ENCODE data around the genes TM4SF5, C17orf107, USP6, NUP88, DERL2 and TXNDC17.

DNA sequence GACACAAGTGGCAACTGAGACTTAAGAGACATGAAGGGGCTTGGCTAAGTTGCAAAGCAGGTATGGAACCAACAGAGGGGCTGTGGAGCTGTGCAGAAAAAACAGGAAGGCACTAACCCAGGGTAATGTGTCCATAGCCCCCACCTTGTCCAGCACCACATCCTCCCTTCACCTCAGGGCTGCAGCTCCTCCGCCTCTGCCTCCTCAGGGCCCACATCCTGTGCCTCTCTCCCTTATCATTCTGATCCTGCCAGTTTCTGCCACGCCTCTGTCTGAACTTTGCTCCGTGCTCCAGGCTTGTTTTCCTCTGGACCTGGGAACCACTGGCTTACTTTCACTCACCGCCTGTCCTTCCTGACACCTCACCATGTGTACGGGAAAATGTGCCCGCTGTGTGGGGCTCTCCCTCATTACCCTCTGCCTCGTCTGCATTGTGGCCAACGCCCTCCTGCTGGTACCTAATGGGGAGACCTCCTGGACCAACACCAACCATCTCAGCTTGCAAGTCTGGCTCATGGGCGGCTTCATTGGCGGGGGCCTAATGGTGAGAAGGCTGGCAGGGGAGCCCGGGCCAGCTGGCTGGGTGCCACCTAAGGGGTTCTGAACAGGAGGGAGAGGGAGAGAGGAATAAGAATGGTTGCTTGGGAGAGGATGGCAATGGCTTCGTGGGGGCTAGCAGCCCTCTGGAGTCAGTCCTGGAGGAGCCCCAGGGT lies at the start of gene TM4SF5:
TSS of gene TM4SF5 (plus strand) at position 331 of the 713 bp plus-strand sequence.
- PRO-cap: no peak

DNA sequence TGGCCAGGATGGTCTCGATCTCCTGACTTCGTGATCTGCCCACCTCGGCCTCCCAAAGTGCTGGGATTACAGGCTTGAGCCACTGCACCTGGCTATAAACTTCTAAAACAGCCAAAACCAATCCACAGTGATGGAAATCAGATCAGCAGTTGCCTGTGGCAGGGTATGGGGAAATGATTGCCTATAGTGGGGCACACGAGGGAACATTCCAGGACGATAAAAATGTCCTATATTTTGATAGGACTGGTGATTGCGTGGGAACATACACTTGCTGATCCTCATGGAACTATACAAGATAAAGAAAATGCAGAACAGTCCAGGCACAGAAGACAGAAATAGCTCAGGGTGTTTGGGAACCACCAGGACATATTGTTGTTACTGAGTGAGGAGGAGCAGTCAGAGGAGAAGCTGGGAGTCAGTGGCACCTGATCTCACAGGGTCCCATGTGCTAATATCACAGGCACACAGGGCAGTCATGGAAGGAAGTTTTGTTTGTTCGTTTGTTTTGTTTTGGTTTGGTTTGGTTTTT lies 5.6 kb downstream of the PLD2 start:
- PRO-cap: no peak

DNA sequence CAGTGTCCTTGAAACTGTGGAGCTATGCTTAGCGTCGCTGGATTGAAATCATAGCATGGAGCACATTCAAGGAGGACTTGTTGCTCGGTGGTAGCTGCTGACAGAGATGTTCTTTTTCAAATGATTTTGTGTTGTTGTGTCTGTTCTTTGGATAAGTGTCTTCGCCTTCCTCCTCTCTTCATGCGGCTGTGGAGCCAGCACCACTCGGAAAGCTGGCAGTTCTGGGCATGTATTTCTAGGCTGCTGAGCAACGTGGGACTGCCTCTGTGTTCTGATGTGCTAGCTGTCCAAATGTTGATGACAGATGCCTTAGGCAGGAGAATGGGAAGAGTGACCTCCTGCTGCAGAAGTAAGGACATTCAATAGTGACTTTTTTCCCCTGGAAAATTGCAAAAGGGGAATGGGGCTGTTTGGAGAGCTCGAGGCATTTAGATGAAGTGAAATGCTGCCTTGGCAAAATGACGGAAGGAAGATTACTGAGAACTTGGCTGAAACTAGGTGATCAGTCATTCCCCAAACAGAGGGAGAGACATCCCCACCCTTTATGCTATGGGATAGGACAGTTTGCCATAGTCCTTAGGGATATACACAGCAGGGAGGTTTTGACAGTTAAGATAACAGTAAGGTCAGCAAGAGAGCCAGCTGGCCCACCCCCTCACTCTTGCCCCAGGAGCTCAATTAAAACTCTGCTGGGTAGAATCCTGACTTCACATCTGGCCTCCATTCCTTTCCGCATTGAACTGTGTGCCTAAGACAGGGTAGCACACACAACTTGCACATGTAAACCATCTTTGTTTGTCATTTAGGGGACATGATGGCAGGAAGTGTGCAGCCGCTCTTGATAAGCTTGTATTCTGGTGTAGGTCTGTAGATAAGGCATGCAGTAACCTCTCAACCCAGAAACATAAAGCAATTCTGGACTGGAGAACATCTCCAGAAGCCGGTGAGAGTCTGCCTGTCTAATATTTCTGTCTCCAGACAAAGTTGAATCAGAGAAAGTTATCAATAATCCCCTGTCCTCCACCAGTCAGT lies 4.9 kb downstream of the MINK1 start:
- PRO-cap: no peak

DNA sequence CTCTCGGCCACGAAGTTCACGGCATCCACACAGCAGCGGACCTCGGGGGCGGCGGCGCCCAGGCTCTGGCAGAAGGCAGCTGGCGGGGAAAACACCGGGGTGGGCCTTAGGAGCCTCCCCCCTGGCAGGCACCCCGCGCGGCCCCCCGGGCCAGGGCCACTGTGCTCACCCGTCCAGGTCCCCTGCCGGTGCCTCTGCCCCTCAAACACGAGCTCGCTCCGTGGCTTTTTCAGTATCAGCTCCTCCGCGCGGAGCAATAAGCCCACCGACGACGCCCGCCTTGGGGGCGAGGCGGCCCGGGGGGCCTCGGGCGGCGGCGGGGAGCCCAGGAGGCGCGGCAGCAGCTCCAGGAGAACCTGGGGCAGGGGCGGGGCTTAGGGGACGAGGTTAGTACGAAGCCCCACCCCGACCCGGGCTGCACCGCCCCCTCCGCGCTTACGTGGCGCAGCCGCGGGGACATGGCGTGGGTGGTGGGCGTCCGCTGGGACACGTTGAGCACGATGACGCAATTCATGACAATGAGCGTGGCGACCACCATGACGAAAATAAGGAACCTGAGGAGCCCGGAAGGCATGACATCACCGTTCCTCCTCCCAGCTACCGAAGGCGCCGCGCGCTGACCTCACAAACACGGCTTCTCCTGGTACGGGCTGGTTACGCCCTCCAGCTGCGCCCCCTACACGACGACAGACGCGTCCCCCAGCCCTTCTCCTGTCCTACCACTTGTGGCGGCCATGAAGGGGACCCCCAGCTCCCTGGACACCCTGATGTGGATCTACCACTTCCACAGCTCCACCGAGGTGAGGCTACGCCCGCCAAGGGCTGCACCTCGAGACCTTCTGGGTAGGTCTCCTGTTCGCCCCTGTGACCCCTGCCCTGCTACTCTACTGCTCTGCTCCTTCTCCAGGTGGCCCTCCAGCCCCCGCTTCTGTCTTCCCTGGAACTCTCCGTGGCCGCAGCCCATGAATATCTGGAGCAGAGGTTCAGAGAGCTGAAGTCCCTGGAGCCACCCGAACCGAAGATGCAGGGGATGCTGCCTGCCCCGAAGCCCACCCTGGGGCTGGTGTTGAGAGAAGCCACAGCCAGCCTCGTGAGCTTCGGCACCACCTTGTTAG lies at the start of gene C17orf107:
TSS of gene C17orf107 (plus strand) at position 508 of the 1,115 bp plus-strand sequence.
- PRO-cap: bidirectional peak, plus-strand start at position 627 of the sequence, minus-strand start at position 358 of the sequence

DNA sequence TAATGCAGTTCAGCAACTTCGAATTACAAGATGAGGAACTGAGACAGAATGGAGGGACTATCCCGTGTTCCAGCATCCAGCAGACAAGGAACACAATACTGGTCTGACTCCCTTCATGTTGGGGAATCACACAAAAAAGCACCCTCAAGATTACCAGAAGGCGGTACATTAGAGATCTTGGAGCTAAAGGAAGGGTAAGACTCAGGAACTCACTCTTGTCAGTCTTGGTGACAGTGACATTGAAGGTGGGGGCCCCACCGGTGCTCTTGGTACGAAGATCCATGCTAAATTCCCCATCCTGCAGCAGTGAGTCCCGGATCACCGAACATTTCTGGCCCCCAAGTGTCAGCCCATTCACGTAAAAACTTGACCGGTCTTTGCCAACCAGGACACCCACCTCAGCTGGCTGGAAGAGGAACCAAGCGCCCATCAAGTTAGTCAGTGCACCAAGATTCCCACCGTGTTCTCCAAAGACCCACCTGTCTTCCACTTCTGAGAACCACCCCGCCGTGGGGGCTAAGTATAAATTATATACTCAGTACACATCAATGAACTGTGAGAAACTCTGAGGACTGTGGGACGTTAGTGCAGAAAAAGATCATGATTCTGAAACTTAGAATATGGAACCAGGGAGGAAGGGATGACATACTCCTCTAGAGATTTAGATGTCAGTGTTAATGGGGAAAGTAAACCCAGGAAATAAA lies 1.8 kb downstream of the PFN1 start:
- PRO-cap: no peak

GRCh38 chr17:4948625-4949322 lies 444 bp upstream of the PFN1 start:
- PRO-cap: bidirectional peak, plus-strand start at chr17:4948710, minus-strand start at chr17:4948530; bidirectional peak, plus-strand start at chr17:4949018, minus-strand start at chr17:4949081

- PRO-cap: no peak
Measured at GRCh38 chr17:4958995-4959682, 8.2 kb downstream of the ENO3 start.

DNA sequence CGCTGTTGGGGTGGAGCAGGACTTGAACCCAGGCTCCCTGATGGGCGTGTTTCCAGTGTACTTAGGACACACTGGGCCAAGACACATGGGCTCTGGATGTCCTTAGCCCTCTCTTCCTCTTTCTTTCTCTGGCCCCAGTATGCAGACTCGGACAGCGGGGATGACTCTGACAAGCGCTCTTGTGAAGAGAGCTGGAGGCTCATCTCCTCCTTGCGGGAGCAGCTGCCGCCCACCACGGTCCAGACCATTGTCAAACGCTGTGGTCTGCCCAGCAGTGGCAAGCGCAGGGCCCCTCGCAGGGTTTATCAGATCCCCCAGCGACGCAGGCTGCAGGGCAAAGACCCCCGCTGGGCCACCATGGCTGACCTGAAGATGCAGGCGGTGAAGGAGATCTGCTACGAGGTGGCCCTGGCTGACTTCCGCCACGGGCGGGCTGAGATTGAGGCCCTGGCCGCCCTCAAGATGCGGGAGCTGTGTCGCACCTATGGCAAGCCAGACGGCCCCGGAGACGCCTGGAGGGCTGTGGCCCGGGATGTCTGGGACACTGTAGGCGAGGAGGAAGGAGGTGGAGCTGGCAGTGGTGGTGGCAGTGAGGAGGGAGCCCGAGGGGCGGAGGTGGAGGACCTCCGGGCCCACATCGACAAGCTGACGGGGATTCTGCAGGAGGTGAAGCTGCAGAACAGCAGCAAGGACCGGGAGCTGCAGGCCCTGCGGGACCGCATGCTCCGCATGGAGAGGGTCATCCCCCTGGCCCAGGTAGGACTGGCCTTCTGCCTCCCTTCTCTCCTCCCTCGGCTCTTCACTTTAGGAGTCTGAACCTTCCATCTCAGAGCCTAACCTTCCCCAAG lies 13.0 kb downstream of the SLC52A1 start:
- PRO-cap: no peak

DNA sequence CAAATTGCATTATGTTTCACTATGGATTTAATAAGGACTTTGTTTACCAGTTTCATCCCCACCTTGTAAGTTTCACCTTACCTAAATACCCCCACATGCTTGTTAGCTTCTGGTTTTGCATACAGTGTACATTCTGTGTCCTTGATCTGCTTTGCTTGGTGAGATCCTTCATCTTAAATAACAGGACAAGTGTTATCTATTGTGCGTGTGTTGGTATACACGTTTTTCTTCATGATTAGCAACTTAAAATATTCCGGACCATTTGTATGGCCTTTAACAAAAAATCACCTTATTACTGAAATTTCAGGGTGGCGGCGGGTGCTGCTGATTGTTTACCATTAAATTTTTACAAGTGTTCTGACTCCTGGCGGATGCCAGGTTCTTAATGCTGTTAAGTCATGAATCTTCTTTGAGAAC lies 15.3 kb downstream of the ZNF232 start:
- PRO-cap: no peak

- PRO-cap: unidirectional peak, plus-strand start at chr17:5097223; unidirectional peak, plus-strand start at chr17:5097250; bidirectional peak, plus-strand start at chr17:5097731, minus-strand start at chr17:5097597
Measured at GRCh38 chr17:5096817-5098084, 14.4 kb downstream of the ZNF232 start.

DNA sequence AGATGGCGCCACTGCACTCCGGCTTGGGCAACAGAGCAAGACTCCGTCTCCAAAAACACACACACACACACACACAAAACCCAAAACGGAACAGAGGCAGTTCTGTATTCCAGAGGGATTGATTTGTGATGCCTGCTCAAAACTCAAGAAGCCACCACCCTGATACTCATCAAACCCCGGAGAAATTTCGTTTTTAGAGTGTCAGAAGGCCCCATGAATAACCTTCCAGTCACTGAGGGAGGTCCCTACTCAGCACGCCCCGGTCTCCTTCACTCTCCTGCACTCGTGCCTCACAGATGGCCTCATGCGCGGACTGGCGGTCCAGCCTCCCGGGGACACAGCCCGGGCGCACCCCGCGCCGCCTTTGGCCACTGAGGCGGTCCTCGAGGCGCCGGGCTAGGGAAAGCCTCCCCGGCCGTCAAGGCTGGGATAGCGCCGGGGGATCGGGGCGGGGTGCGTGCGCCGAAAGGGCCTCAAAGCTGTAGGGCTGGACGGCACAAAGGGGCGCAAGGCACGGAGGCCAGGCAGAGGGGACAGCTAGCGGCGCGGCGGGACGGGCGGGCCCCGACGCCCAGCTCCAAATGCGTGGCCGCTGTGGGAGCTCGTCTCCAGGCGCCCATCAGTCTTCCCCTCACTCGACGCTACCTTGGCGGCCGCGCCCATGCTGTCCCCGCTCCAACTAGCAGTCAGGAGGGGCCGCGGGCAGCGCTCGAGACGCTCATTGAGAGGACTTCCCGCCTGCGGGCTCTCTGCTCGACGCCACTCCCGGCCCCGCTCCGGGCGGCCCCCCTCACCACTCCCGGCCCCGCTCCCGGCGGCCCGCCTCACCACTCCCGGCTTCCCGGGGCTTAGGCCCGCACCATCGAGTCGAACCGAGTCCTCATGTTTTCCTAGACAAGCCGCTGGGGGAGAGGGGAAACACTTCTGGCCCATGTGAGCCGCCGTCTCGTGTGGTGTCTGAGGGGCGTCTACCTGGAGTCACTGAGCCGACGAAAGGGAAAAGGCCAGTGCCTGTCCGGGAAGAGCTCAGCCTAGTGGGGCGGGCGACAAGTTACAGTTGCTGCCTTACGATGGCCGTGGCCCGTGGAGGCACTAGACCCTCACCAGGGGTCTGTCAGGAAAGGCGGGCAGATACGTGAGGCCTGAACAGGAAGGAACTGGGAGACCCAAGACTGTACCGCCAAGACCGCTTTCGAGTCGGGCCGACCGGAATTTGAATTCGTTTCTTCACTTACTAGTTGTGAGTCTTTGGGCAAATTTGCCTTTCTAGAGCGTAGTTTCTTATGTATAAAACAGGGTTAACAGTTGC lies at the start of gene USP6:
TSS of gene USP6 (plus strand) at position 532 of the 1,309 bp plus-strand sequence.
- PRO-cap: no peak

GRCh38 chr17:5210023-5210469 lies 18.4 kb upstream of the ZNF594 start:
- PRO-cap: no peak

- PRO-cap: no peak
Measured at GRCh38 chr17:5385513-5386073, 33.9 kb downstream of the NUP88 start.

GRCh38 chr17:5418867-5419937 lies at the start of gene NUP88:
TSS of gene NUP88 (minus strand) at chr17:5419662.
- PRO-cap: bidirectional peak, plus-strand start at chr17:5419067, minus-strand start at chr17:5418990; bidirectional peak, plus-strand start at chr17:5419854, minus-strand start at chr17:5419662

DNA sequence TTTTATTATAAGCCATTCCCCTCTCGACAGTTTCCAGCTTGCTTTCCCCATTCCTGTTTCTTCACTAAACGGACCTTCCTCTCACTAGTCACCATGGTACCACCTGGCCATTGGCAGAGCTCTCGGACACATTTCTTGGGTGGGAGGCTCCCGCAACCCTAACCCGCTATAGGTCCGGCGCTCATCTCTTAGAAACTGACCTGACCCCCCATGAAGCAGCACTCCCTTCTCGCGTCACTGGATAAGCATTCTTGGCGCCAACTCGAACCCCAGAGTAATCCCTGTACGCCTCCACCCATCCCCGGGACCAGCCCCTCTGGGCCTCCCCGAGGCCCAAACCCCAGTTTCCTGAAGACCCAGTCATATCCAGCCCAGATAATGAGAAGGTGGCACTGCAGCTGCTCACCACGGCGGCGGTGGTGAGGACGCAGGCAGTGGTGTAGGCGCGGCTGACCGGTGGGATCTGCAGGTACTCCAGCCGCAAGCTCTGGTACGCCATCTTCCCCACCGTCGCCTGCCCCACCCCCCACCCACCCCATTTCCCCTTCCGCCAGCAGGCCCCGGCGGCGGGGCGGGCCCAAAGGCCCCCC lies at the start of gene DERL2:
TSS of gene DERL2 (minus strand) at position 516 of the 590 bp plus-strand sequence.
- PRO-cap: bidirectional peak, plus-strand start outside the sequence, minus-strand start at position 516 of the sequence

DNA sequence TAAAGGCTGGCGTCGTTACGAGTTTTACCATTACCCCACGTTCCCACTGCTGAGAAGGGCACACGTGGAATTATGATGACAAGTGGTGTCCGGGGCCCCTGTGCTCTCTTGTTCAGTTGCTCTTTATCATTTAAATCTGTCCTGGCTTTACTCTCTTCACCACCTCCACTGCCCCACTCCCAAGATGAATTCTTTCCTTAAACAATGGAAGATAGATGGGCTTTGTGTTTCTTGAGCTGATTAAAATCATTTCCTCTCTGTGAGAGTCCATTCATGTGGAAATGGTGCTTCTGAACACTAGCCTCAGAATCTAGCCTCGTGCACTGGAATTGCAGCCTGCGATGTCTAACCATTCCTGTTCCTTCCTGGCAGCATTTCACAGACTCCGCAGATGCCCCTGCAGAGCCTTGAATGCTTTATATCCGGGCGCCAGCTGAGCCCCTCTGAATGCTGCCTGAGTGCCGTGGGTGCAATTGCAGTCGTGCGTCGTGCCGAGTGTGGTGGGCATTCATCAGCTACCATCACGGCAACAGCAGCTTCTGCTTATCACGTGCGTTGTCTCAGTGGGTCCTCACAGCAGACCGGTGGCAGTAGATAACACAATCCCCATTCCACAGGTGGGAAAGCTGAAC lies 172.9 kb upstream of the WSCD1 start:
- PRO-cap: no peak

GRCh38 chr17:5909708-5910154 lies 160.4 kb upstream of the WSCD1 start:
- PRO-cap: no peak

DNA sequence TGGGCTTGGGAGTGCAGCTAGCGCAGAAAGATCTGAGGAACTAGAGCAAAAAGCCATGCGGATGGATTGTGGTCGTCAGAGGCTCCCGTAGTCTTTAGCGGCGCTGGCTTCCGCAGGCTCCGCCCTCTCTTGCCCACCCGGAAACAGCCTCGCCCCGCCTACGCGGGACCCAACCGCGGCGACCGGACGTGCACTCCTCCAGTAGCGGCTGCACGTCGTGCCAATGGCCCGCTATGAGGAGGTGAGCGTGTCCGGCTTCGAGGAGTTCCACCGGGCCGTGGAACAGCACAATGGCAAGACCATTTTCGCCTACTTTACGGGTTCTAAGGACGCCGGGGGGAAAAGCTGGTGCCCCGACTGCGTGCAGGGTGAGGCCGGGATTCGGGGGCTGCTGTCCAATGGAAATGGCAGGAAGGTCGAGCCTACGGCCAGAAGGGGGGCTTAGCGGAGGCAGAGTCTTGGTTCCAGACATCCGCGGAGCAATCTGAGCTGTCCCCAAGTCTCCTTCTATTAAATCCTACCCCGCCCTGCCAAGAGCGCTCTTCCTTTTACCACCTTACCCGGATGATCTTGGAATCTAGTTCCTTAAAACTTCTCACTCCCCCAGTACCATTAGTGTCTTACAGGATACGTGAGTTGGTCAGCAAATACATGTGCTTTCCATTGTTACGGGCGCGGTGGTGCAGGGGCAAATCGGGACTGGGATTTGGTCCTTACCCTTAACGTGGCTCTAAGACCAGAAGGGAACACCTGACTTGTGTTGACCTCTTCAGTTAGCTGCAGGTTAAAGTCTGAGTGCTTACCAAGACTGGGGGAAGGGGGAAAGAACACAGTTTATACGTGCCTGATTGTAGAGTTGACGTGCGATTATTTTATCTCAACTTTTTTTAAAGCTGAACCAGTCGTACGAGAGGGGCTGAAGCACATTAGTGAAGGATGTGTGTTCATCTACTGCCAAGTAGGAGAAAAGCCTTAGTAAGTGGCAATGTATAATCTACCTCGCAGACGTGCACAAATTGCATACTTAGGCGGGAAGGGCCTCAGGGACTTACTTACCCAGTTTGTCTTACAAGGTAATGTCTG lies at the start of gene TXNDC17:
TSS of gene TXNDC17 (plus strand) at position 201 of the 1,083 bp plus-strand sequence.
- PRO-cap: bidirectional peak, plus-strand start at position 201 of the sequence, minus-strand start outside the sequence

GRCh38 chr17:6685859-6686810 lies 27.0 kb downstream of the SLC13A5 start:
- PRO-cap: no peak

DNA sequence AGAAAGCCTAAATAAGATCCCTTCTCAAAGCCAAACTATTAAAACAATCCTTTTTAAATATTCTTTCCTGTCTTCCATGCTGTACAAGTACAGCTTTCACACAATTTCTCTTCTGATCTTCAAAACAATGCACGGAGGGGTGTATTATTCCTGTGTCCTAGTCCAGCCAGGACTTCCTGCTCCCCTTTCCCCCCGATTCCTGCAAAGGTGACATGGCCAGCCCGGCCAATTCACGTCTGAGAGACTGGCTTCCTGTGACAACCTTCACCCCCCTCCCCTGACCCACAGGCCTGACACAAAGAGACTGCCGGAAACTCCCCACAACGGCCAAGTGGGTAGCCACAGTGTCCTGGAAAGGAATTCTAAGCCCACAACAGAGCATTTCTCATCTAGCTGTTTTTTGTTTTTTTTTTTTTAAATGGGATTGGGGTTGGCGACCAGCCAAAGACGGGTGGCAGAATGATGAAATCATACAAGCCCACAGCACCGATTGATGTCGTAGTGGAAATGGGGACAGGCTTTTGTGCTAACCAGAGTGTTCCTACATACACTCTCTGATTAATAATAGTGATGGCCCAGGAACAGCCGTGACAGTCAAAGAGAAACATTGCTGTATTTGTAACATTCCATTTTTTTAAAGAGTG lies 2.9 kb upstream of the XAF1 start:
- PRO-cap: bidirectional peak, plus-strand start at position 486 of the sequence, minus-strand start at position 238 of the sequence

Data from sciatic nerve (tissue), 1 donor.